Frontal cortex (tissue), 2 donors: ENCODE measurements around a stretch of chr1.

- RAMPAGE, long total RNA, result no peak
Measured at GRCh38 chr1:210342935-210343985, 14.6 kb downstream of the HHAT start.

DNA sequence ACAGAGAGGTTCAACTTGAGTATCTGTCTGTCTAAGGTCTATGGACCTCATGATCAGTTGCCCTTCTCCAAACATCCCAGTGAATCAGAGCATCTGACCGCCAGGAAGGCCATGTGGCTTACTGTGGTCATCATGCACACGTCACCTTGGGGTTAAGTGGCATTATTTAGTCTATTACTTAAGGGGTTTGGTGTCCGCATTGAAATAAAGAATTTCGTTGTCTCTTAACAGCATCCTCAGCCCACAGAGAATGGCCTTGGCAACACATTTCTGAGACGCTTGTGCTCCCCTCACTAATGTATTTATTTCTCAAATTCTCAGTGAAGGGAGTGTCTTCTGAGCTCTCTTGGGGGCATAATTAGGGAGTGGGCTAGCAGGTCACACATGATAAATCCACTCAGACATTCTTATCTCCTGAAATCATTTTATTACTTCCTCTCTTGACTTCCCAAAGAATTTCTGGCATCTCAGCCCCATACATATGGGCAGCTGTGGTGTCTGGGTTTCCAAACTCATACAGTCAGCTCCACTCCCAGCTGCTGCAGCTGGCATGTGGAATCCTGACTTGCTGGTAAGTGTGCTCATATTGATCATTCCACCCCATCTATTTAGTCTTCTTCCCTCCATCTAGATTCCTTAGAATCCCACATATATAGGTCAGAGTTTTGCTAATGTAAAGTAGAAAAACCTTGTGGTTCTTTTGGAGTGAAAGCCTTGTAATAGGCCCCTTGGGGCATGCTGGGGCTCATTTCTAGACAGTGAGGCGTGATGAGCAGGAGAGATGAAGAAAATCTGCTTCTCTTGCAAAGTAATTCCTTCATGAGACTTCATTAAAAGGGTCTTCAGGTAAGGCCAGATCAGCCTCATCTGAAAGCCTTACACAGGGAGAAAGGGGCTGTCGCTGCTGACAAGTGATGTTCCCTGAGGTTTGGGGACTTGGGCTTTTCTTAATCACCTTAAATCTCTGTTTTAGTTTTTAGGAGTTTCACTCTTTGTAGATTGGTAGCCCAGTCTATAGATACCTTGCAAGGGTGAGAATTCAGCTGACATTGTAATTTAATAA, 110.5 kb downstream of the HHAT start:
- RAMPAGE, long total RNA, result no peak

GRCh38 chr1:210707371-210707873, 378.7 kb downstream of the HHAT start:
- RAMPAGE, long total RNA, result no peak

DNA sequence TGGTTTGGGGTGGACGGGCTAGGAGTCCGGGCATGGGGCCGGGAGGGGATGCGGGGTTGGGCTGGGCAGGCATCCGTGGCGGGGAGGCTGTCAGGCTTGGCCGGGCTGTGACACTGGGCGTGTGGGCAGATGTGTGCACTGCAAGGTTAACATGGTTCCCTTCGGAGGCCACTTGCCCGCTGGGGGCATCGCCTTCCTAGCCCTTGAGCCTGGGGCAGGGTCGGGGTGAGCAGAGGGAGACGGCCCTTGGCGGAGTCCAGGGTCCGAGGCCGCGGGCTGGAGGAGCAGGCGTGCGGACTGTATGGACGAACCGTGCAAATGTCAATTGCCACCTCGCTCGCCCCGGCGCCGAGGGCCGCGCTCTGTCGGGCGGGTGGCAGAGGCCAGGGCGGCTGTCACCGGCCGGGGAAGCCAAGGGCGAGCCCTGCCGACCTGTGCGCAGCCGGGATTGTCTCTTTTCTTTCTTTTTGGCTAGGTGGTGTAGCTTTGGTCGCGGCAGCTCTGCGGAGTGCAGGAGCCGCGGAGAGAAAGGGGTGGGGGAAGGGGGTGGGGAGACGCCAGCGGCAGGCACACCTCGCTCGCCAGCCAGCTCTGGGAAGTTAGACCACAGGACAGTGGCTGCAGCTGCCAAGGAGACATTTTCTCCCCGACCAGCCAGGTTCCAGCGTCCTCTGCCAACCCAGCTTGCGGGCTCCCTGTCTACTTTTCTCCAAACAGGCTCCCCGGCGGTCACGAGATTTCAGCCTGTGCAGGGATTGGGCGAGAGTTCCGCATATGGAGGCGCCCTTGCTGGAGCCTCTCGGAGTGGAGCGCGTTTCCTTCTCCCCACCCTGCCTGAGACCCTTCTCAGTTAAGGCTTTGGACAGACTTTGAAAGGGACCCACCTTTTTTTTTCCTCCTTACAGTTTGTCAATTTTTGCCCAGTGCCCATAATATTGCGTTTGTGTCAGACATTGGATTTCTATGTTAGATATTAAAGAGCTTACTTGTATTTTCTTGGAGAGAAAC, 1.4 kb downstream of the RCOR3 start:
- RAMPAGE, long total RNA, result no peak

- RAMPAGE, long total RNA, result no peak
Measured at GRCh38 chr1:211317528-211318147, 9.0 kb upstream of the TRAF5 start.

- RAMPAGE, long total RNA, result no peak
Measured at GRCh38 chr1:211372145-211372971, 45.7 kb downstream of the TRAF5 start.

DNA sequence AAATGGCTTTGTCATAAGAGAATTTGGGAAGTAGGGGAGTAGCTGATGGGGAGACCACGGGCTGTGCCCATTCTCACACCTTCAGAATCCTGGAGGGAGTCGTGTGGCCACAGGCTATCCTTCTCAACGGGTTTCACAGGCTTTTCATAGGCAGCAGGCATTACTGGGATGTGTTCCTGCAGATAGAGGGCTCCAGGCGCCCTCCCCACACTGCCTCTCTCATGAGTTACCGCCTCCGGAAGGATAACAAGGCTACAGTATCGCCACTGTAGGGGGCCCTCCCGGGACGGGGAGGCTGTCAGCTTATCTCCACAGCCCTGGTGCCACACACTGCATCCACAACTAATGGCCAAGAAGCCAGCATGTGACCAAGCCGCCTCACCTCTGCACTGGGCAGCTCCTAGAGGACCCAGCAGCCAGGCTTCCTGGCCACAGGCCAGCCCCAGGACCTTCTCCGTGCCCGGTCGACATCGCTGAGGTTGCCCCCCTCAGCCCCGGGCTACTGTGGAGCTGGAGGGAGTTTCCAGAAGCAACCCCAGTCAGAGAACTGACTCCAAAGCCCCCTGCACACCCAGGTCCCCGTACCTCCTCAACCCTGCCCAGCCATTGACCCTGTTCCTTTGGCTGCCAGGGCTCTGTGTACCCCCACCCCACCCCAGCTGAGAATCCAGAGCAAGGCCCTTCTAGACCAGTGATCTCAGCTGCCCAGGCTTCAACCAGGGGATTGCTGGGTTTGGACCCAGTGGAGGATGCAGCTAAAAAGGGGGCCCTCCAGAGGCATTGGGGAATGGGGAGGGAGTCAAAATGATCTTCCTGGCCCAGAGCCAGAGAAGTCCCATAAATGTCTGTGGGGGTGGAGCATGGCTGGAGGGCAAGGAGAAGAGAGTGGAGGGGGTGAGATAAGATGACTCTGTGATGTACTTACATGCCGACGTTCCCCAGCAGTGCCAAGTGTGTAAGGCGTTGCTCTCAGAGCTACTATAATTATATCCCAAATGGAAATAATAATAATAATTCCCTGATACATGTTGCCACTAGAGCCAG, 45.0 kb downstream of the NEK2 start:
- RAMPAGE, long total RNA, result no peak

DNA sequence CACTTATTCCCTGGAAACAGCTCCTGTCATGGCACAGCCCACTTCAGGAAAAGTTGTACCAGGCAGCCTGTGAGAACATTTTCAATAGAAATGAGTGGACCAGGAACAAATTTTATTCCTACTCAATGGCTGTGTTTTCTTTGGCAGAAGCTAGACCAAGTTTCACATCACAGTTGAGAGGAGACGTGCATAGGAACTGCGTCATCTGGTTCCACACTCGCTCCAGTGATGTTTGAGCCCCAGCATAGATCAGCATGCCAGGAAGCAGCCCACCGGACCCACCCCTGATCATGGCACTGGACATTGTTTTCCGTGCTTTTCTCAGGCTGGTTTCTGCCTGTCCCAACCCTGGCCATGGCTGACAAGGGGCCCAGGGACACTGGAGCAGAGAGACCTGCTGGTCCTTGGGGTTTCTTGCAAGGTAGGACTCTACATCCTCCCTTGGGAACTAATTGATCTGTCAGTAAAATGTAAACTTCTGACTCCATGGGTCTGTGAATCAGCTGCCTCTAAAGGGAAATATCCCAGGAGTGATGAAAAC, 35.9 kb downstream of the NEK2 start:
- RAMPAGE, long total RNA, result no peak

DNA sequence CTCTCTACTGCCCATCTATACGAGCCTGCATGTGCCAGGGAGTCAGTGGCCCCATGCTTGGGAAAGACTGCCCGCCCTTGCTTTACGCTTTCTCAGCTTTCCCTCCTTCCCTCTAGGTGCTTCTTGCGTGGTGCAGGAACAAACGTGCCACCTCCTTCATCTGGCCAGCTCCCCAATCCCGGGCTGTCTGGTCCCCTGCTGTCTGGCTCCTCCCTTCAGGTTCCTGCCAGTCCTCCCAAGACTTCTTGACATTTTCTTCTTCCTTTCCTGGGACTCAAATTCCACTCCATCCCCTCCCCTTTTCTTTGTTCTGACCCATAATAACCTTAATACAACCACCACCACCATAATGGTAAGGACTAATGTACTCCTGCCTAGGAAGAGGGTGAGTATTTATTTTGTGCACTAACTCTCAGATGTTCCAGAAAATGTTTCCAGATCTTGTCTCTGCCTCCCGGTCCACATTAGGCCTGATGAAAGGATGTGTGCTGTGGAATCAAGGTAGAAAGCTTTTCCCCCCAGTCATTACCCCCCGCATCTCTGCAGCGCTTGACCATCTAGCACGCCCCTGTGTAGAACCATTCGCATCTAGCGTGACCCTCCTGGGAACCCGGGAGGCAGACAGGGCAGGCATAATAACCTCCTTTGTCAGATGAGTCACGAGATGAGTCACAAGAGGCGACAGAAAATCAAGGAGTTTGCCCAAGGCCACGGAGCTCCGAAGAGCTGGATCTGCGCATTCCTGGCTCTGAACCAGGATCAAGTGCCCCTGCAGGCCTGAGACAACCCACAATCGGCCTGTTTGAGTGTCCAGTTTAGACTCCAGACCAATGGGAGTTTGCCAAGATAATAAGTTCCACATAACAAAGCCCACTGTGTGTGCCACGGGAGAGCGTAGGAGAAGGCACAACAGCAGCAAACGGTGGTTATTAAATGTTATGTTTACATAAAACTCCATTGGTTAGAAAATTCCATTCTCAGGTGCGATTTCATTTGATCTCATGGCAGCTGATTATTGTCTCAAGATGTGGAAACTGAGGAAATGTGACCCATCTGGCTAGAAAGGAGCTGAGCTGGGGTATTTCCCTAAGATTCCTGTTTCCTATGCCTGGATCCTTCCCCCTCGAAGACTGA, 60.2 kb upstream of the NEK2 start:
- RAMPAGE, long total RNA, result no peak

DNA sequence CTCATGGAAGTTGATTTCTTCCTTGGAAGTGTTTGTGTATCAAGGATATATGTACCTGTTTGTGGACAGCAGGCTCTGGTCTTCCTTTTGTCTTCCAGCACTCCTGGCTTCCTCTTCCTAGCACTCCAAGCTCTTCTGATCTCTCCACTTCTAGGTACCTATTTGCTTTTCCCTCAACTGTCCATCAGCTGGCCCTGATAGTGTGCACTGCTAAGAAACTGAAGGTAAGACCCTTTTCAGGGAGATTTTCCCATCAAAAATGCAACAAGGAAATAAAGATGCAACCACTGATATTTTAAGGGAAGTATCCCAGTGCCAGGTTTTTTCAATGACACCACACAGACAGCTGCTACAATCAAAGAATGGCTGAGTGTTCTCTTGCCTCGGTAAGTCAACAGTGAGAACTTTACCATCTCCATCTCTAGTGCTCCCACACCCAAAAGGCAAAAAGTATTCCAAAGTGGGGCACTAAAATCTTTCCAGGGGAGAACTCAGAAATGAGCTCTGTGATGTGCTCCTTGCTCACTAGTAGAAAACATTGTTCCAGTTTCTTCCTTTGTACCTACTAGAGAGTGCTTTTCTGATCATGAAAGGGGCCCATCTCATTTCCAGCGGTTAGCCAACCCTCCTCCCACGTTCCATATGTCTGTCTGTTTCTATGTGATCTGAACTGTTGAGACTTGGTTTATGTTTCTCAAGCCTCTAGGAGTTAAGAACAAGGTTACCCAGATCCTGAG, 67.5 kb upstream of the NEK2 start:
- RAMPAGE, long total RNA, result no peak

- RAMPAGE, long total RNA, result no peak
Measured at GRCh38 chr1:211903842-211904421, 73.4 kb upstream of the LPGAT1 start.

GRCh38 chr1:212087911-212088300, 52.4 kb downstream of the DTL start:
- RAMPAGE, long total RNA, result no peak

- RAMPAGE, long total RNA, result no peak
Measured at GRCh38 chr1:212189259-212189913, 95.8 kb upstream of the PPP2R5A start.

DNA sequence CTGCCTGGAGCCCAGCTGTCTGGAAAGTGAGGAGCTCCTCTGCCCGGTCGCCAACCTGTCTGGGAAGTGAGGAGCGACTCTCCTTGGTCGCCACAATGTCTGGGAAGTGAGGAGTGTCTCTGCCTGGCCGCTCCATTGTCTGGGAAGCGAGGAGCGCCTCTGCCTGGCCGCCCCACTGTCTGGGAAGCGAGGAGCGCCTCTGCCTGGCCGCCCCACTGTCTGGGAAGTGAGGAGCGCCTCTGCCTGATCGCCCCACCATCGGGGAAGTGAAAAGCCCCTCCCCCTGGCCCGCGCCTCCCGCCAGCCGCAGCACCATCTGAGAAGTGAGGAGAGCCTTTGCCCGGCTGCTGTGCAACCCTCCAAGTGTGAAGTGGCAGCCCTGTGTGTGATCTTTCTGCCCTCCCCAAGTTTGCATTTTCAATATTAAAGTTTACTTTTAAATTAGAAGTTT, 95.1 kb upstream of the PPP2R5A start:
- RAMPAGE, long total RNA, result no peak

- RAMPAGE, long total RNA, result no peak
Measured at GRCh38 chr1:212356263-212357522, 58.0 kb downstream of the PACC1 start.

DNA sequence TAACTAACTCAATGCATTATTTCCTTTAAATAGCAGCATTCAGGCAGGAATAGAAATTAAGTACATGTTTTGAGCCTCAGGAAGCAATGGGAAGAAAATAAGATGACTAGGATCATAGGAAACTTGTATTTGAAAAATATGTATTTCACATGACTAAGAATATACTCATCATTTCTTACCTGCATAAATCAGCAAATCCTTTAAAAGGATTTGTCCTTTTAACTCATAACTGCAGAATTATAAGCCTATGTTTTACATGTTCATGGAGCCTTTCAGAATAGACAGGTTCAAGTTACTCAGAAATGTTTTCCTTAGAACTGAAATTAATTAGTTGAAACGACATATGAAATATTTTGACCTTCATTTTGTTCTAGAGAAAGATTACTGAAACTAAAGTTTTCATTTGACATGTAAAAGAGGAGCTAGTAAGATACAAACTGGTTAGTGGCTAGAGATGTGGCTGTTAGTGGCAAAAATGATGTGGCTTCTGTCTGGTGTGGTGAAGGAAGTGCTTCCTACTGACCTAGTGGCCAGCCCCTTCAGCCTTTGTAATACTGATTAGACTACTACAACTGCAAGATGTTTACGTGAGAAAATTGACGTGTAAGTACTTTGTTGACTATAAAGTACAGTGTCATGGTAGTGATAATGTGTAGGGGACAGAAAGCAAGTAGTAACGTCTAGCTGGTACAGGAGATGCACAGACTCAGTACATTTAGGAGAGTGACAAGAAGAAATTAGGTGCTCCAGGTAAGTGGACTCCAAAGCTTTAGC, 54.8 kb downstream of the PACC1 start:
- RAMPAGE, long total RNA, result no peak

DNA sequence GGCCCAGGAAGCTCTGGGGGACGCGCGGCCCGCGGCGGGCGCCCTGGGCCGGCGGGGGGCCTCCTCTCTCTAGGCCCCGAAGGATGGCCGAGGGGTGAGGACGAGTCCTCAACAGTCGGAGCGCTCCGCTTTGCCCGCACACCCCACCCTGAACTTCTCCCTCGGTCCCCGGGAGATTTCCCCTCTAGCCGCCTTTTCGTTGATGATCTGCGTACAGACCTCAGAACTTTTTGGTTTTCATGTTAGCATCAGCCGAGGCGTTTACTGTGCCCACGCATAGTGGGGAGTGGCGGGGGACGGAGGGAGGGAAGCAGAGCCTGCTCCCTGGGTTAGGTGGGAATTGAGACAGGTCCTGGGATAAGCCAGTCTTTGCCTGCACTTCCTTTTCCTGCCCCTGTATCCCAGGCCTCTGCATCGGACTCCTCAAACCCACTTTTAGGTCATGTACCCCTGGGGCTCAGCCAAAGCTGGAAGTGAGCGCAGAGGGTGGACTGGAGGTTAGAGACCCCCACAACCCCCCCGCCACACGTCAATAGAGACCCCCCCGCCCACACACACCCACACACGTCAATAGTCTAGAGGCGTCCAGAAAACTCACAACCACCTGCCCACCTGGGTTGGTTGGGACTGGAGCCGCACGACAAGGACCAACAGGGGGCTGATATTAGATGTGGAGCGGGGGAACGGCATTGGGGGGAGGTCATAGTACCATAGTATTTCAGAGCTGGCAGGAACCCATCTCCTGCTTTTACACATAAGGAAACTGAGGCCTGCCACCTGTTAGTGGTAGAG, 680 bp downstream of the NENF start:
- RAMPAGE, long total RNA, result no peak

- RAMPAGE, long total RNA, result no peak
Measured at GRCh38 chr1:212567051-212567682, 41.4 kb upstream of the ATF3 start.

DNA sequence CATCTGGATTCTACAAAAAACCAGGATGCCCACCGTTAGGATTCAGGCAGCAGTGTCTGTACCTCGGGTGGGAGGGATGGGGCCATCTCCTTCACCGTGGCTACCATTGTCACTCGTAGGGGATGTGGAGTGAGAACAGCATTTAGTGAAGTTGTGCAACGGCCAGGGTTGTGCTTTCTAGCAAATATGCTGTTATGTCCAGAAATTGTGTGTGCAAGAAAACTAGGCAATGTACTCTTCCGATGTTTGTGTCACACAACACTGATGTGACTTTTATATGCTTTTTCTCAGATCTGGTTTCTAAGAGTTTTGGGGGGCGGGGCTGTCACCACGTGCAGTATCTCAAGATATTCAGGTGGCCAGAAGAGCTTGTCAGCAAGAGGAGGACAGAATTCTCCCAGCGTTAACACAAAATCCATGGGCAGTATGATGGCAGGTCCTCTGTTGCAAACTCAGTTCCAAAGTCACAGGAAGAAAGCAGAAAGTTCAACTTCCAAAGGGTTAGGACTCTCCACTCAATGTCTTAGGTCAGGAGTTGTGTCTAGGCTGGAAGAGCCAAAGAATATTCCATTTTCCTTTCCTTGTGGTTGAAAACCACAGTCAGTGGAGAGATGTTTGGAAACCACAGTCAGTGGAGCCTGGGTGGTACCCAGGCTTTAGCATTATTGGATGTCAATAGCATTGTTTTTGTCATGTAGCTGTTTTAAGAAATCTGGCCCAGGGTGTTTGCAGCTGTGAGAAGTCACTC, 4.3 kb upstream of the GARIN4 start:
- RAMPAGE, long total RNA, result no peak

GRCh38 chr1:212665112-212665834, 34.4 kb downstream of the BATF3 start:
- RAMPAGE, long total RNA, result no peak